Temporal lobe (tissue), 2 donors: ENCODE results near the genes CD1E, OR10J1, ATP1A2 and PEA15.

DNA sequence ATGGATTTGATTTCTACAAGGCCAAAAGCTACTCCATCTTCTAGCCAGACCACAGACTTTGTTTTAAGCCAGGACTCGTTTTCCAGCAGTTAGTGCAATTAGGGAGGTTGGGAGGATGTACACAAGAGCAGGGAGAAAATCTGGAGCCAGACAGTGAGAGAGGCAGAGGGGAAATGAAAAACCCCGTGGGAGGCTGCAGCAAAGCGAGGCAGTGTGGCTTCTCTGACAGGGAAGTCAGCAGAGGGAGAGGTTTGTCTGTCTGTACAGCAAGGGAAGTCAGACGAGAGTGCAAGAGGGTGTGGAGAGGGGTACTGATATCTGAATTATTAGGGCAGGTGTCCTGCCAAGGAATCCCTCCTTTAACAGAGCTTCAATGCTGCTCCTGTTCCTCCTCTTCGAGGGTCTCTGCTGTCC, at the start of gene CD1E:
Gene CD1E, plus strand, starts transcription at position 279 of the 414 bp plus-strand sequence.
- RAMPAGE, long total RNA: no peak

DNA sequence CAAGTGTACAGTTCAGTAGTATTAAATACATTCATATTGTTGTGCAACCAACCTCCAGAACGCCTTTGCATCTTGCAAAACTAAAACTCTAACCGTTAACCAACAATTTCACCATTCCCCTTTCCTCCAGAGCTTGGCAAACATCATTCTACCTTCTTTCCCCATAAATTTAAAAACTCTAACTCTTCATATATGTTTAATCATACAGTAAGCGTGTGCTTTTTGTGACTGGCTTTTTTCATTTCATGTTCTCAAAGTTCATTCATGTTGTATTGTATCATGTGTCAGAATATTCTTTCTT, 2.2 kb downstream of the MNDA start:
- RAMPAGE, long total RNA: no peak

DNA sequence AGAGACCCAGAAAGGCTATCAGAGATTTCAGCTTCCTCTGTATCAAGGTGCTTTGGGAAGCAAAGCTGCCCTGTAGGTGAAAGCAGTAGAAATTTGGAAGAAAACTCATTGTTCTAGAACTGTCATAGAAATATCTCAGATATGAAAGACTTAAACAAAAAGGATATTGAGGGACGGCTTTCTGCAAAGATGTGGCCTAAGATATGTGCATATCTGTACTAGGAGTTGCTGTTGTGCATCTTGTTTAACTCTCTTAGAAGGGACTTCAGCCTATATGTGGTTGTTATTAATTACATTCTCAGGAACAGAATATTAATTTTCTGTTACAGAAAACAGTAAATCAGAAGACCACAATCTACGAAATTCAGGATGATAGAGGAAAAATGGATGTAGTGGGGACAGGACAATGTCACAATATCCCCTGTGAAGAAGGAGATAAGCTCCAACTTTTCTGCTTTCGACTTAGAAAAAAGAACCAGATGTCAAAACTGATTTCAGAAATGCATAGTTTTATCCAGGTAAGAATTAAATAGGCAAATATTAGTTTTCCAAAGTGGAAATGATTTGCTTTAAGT, 10.4 kb downstream of the IFI16 start:
- RAMPAGE, long total RNA: no peak

DNA sequence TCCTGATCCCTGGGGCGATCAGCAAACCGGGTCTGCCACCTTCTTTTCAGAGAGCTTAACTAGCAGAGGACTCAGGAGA, 93 bp downstream of the AIM2 start:
- RAMPAGE, long total RNA: no peak

DNA sequence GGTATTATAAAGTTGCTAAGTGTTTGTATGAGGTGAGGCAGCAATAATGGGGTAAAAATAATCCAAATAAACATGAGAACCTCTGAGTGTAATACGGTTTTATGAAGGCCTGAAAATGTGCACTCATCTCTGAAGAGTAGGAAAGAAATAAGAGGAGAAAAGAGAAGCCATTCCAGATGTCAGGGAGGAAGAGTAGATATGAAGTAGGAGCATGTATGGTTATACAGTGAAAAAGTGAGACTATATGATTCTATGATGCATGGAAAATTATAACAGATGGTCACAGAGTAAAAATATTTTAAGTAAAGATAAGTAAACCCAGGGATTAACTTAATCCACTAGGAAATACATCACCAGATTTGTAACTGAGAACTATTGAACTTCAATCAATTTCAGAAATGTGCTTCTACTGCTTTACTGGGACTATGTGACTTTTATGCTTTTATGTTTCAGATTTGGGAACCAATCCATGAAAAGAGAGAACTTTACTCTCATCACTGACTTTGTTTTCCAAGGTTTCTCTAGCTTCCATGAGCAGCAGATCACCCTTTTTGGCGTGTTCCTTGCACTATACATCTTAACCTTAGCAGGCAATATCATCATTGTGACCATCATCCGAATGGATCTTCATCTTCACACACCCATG, at the start of gene OR10J1:
Gene OR10J1, plus strand, starts transcription at position 400 of the 646 bp plus-strand sequence.
- RAMPAGE, long total RNA: no peak

- RAMPAGE, long total RNA: no peak
Measured at GRCh38 chr1:159595347-159595698, 7.7 kb downstream of the APCS start.

GRCh38 chr1:159711977-159713256, 2.0 kb downstream of the CRP start:
- RAMPAGE, long total RNA: no peak

- RAMPAGE, long total RNA: no peak
Measured at GRCh38 chr1:159713257-159713752, 1.1 kb downstream of the CRP start.

DNA sequence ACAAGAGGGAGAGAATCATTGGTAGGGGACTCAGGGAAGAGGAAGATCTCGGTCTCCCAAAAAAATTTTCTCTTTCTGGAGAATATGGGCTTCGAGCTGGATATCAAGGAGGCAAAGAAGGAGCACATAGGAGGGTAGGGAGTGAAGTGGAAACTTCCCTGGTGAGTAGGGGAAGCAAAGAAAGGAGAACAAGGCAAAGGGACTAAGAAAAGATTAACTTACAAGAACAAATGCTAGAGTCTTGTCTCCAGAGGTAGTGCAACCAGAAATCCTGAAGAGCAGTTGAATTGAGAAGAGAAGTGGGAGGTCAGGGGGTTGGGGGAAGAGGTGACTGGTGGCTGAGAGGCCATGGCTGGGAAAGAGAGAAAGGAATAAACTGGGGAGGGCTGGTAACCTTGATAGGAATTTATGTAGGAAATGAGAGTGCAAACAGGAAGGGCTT, 1.7 kb upstream of the DUSP23 start:
- RAMPAGE, long total RNA: no peak

DNA sequence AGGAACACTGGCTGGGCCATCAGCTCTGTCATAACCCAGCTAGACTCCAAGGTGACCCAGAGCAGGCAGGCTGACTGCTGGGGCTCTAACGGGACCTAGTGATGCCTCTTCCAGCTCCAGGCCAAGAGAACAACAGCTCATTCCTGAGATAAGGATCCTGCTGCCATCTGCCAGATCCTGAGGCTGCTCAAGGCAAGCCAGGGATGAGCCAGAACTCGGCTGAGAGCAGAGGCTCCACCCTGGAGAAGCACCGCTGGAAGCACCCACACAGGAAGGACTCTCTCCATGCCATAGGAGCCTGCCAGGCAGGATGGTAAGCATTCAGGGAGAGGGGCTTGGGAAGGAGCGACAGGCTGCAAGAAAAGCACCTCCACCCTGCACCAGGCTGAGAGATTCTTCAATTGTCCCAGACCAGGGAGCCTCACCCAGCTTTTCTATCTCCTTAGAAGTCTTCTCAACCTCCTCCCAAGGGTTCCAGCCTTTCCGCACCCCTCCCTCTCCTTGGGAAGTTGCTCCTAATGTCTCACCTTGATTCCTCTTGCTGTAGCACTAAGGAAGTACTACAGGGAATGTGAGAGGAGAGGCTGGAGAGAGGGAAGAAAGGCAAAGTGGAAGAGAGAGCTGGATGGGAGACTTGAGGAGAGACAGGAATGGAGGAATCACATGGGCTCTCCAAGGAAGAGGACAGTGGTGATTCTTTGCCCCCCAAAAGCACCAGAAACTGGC, 1.8 kb downstream of the VSIG8 start:
- RAMPAGE, long total RNA: no peak

DNA sequence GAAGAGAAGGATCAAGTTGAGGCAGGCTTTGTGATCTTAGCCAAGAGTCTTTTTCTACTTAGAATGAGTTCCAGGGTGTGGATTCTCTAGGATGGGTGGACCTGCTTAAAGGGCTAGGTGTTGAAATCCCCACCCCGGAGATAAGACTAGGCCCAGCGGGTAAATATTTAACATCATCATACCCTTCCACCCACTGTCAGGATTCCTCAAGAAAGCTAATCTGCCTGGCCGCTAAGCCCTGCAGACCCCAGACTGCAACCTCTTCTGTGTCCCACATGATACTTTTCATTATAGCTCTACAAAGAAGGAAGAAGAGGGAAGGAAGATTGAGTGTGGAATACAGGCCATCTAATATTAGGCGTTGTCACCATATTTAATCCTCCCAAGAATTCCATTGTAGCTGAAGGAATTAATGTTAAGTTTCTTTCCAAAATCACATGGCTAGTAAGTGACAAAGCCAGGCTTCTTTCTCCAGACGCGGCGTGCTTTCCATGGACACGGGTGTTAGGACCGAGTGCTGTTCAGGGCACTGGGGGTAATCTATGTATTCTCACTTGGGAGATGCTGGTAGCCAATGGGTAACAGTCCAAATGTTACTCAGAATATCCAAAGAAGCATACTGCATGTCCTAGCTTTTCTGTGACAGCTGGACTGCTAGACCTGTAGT, 5.6 kb downstream of the IGSF9 start:
- RAMPAGE, long total RNA: no peak

- RAMPAGE, long total RNA: no peak
Measured at GRCh38 chr1:160084057-160084641, 2.8 kb downstream of the KCNJ9 start.

DNA sequence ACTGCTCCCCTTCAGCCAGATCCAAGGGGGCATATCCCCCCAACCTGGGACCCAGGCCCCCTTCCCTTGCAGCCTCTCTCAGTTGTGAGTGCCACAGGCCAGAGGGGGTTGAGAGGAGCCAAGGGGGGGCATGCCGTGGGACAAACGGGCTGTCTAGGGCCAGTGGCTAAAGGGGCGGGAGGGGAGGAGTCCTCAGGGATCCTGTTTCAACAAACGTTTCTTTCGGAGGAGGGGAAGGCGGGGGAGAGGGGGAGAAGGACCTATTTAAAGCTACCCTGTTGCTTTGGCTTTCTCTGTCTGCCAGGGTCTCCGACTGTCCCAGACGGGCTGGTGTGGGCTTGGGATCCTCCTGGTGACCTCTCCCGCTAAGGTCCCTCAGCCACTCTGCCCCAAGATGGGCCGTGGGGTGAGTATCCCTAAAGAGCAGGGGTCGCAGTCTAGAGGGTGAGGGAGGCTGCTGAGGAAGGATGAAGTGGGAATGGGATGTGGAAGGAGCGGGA, at the start of gene ATP1A2:
Gene ATP1A2, plus strand, starts transcription at position 292 of the 500 bp plus-strand sequence.
- RAMPAGE, long total RNA: start-site peak on the plus strand centred at position 295 of the sequence, 8 bp wide, 566 and 322 reads in 2 replicates

DNA sequence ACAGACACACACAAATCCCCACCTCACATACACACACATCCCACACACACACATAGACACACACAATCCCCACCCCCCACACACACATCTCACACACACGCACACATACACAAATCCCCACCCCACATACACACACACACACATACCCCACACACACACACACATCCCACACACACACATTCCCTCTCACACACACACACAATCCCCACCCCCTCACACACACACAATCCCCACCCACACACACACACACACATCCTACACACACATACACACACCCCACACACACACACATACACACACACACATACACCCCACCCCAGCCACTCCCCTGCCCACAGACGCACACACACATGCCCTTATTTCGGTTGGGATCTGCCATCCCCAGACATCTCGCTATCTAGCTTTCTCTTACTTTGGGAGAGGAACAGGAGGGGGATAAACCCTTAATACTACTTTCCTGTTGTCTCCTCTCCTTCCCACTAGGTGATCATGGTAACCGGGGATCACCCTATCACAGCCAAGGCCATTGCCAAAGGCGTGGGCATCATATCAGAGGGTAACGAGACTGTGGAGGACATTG, 17.3 kb upstream of the ATP1A4 start:
- RAMPAGE, long total RNA: no peak

DNA sequence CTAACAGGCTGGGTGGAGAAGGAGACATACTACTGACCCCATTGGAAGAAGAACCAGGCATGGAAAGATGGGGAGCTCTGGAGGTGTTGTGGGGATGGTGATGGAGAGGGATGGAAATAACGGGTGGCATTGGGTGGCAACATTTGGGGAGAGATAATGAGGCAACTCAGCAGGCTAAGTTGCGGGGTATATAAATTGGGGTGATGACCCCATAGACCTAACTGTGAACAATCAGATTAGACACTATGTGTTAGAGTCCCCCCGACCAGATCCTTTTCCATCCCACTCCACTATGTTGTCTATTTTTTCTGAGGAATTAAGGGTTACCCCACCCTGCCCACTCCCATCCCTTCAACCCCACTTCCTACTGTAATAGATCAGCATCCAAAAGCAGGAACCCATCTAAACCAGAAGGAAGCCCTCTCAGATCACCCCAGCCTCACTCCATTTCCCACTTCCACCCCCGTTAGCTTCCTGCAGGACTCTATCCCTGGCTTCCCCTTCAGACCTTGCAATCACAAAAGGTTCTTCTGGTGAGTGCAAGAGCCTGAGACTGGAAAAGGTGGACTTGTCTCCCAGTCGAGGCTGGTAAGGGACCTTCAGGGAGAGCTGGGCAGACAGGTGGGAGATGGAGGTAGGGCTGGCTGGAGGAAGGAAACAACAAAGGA, 10.0 kb upstream of the ATP1A4 start:
- RAMPAGE, long total RNA: no peak

DNA sequence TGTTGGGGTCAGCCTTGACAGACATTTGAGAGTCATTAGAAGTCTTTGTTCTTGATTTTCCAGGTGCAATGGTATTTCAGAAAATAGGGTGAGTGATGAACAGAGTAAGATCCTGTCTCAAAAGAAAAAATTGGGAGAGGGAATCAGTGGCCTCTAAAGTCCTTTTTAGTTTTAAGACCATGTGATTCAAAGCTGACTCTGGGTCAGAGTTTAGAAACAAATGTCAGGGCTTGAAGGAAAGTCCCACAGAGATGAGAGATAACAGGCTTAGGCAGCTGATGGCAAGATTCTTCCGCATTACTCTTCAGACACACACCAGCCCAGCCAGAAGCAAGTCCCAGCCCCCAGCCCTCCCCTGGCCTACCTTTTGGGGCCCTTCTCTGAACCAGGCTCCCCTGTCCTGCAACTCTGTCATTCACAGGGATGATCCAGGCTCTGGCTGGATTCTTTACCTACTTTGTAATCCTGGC, 13.2 kb upstream of the CASQ1 start:
- RAMPAGE, long total RNA: no peak

DNA sequence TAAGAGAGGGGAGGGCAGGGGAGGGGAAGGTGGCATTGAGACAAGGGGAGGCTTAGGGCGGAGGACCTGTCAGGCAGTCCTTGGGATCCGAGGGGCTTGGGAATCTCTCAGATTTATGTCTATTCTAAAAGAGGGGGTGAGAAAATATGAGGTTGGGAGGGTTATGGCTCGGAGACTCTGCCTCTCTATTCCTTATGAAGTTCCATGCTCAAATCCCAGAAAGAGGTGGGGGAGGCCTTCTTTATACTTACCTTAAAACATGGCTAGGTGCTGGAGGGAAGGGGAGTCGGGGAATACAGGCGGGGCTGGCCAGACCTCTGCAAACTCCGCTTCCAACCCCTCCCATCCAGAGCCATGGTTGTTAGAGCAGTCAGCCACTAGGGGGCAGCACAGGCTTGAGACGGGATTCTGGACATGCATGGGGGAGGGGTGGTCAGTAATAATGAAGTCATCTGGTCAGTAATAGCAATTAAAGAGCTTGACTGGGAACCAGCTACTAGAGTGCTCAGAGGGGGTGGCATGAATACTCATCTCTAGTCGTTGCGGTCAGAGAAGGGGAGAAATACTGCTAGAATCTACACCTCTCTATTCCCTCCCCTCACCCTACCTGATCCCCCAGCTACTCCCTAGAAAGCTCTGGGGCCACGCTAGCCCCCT, 2.6 kb downstream of the CASQ1 start:
- RAMPAGE, long total RNA: no peak

DNA sequence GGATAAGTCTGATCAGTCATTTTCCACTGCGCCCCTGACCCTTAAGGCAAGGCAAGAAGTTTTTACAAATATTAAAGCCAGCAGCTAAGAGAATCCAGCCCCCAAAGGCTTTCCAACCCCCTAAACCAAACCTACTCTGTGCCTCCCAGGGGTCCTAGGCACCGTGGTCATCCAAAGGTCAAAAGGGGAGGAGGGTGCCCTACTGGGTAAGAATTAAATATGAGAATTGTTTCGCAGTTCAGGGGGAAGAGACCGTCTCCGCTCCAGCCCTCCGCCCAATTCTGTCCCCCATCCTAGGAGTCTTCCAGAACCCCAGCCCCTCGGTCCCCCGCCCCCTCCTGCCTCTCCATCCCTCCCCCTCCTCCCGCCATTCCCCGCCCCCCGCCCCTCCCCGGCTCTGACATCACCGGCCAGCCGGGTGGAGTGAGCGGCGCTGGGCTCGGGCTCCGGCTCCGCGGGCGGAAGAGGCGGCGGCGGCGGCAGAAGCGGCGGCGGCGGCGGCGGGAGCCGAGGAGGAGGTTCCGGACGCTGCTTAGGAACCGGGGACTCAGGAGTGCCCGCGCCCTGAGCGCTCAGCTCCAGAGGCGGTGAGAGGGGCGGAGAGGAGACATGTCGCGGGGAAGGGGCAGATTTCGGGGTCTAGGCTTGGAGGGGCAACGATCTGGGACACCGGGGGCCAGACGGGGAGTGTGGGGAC, at the start of gene PEA15:
Gene PEA15, plus strand, starts transcription at position 449 of the 697 bp plus-strand sequence.
- RAMPAGE, long total RNA: start-site peak on the plus strand centred at position 465 of the sequence, 47 bp wide, 1,239 and 3,398 reads in 2 replicates

GRCh38 chr1:160217015-160217266, 11.8 kb downstream of the PEA15 start:
- RAMPAGE, long total RNA: no peak

DNA sequence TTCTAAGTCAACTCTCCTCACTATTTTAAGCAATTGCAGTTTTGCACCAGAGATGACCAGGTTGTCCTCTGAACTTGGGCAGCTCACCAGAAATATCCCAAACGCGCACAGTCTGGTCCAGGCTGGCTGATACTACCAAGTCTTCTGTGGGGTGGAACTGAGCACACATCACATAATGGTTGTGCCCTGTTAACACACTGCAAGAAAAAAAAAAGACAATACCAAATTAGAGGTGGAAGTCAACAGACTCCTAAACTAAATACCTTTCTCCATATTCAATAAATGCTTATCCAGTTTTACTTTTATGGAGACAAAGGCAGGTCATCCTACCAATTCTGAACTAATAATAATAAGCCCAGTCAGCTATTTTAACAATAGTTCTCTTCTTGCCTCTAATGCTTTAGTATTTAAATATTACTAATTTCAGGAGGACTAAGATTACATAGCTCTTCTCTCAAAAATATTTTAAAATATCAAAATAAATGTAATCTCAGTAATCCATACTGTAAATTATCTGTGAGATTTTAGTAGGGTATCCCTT, 10.6 kb downstream of the COPA start:
- RAMPAGE, long total RNA: no peak